HT1080 (cell line): ENCODE measurements around the gene LKAAEAR1.

DNA sequence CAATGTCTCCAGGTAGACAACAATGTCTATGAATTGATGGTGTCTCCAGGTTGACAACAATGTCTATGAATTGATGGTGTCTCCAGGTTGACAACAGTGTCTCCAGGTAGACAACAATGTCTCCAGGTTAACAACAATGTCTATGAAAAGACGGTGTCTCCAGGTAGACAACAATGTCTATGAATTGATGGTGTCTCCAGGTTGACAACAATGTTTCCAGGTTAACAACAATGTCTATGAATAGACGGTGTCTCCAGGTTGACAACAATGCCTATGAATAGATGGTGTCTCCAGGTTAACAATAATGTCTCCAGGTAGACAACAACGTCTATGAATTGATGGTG is 5.9 kb upstream of the HELZ2 start:
RAMPAGE:
- cytosol, long total RNA: no peak
- long total RNA: no peak
- nucleus, long total RNA: no peak

DNA sequence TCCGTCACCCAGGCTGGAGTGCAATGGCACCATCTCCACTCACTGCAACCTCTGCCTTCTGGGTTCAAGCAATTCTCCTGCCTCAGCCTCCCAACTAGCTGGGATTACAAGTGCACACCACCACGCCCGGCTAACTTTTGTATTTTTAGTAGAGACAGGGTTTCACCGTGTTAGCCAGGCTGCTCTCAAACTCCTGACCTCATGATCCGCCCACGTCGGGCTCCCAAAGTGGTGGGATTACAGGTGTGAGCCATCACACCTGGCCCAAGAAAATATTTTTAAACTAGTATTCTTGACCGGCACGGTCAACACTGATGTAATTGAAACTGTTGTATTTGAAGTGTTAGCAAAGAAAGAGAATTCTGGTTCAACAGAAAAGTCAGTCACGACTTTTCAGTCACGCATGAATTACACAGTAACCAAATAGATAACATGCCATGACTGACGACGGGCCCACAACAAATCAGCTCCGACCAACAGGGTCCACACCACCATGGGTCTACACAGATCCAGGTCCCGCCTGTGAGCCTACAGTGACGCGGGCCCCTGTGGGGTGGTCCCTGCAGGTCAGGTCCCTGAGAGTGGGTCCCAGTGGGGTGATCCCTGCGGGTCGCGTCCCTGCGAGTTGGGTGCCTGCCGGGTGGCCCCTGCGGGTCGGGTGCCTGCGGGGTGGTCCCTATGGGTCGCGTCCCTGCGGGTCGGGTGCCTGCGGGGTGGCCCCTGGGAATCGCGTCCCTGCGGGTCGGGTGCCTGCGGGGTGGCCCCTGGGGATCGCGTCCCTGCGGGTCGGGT is 1.1 kb downstream of the GMEB2 start:
RAMPAGE:
- cytosol, long total RNA: no peak
- long total RNA: no peak
- nucleus, long total RNA: no peak

DNA sequence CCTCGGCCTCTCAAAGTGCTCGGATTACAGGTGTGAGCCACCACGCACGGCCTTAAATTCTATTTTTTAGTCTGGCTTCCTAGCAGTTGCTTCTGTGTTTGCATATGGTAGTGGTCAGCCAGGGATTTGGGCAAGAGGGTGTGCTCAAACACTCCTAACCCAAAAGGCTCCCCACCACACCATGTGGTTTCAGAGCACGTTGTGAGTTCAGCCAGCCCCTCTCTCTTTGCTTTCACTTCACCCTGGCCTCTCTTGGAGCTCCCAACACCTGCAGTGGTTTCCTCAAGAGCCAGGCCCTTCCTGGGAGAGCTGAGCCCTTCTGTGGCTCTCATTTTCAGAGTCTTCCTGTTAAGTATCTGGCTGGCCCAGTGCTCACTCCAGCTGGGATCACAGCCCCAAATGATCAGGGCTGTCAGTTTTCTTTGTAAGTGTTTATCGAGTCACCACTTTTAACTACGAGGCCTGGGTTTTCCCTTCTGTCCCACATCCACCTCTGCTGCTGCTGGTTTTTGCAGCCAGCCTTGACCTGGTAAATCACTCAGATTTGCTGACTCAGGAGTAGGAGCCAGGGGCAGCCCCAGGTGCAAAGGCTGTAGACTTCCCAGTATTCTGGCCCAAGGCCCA is 8.1 kb upstream of the LIME1 start:
RAMPAGE:
- cytosol, long total RNA: no peak
- long total RNA: no peak
- nucleus, long total RNA: no peak

RAMPAGE:
- cytosol, long total RNA: no peak
- long total RNA: no peak
- nucleus, long total RNA: no peak
Measured at GRCh38 chr20:63734073-63734930, 2.2 kb upstream of the LIME1 start.

RAMPAGE:
- cytosol, long total RNA: no peak
- long total RNA: no peak
- nucleus, long total RNA: no peak
Measured at GRCh38 chr20:63739961-63740620, 515 bp downstream of the SLC2A4RG start.

RAMPAGE:
- cytosol, long total RNA: no peak
- long total RNA: no peak
- nucleus, long total RNA: no peak
Measured at GRCh38 chr20:63863321-63863744, 1.7 kb upstream of the TPD52L2 start.

DNA sequence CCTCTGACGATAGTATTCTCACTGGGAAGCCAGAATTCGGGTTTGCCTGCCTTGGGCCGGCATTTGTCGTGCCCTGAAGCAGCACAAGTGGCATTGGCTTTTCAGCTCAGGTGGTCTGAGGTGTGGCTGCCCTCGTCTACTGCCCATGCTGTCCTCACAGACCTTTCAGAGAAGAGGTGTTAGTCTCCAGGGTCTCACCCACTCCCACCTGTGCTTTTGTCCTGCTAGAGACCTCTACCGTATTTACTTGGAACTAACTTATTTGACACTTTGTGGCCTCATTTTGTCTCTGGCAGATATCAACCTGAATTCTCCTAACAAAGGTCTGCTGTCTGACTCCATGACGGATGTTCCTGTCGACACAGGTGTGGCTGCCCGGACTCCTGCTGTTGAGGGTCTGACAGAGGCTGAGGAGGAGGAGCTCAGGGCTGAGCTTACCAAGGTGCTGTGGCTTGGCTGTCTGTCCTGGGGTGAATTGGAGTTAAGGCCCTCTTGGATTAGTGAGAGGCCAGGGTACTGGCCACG is 4.0 kb downstream of the TPD52L2 start:
RAMPAGE:
- cytosol, long total RNA: no peak
- long total RNA: no peak
- nucleus, long total RNA: no peak

RAMPAGE:
- cytosol, long total RNA: no peak
- long total RNA: no peak
- nucleus, long total RNA: no peak
Measured at GRCh38 chr20:63890738-63891716, 3.9 kb upstream of the DNAJC5 start.

DNA sequence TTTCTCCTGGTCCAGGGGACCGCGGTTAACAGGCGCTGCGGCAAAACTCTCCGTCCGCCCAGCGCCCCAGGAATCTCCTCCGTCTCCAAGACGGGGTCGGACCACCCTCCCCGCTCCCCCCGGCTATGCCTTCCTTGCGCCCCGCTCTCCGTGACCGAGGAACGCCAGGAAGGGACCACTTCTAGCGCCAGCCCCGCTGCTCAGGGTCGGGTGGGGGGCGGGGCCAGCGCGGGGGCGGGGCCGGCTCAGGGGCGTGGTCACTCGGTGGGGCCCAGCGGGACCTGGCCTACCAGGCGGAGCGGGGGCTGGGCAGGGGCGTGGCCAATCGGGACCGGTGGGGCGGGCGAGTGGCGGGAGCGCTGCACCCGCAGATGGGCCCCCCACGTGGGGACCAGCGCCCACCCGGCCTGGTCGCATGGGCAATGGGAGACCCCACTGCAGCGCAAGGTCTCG is 17.8 kb downstream of the UCKL1 start:
RAMPAGE:
- cytosol, long total RNA: no peak
- long total RNA: no peak
- nucleus, long total RNA: no peak

GRCh38 chr20:63950917-63951419 is 5.2 kb downstream of the UCKL1 start:
RAMPAGE:
- cytosol, long total RNA: no peak
- long total RNA: no peak
- nucleus, long total RNA: no peak

RAMPAGE:
- cytosol, long total RNA: no peak
- long total RNA: no peak
- nucleus, long total RNA: no peak
Measured at GRCh38 chr20:64011051-64011617, 24.8 kb upstream of the C20orf204 start.

DNA sequence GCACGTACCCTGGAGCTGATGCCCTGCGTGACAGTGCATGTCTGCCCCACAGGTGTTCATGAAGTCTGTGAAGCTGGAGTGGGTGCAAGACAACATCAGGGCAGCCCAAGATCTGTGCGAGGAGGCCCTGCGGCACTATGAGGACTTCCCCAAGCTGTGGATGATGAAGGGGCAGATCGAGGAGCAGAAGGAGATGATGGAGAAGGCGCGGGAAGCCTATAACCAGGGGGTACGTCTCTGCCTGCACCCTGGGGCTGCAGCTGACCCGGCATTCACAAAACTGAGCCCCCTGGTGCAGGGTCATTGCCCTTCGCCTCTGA is 9.1 kb upstream of the C20orf204 start:
RAMPAGE:
- cytosol, long total RNA: no peak
- long total RNA: no peak
- nucleus, long total RNA: no peak

DNA sequence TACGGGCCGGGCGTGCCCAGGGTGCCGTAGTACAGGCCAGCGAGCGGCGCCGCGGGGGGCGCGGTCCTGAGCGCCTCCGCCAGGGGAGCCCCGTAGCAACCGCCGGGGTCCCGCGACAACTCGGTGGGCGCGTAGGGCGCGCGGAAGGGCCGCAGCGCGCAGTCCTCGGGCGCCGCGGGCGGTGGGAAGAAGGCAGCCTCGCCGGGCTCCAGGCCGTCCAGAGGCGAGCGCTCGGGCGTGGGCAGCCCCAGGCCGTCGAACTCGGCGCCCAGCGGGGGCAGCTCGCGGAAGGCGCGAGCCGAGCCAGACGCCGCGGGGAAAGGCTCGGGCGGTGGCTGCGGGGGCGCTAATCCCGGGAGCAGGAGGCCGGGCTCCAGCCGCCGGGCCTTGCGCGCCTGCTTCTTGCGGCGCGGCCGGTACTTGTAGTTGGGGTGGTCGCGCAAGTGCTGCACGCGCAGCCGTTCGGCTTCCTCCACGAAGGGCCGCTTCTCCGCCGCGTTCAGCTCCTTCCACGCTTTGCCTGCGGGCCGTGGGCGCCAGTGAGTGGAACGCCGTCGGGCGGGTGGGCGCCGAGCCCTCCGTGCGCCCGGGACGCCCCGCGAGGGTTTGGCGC is 890 bp downstream of the SOX18 start:
RAMPAGE:
- cytosol, long total RNA: no peak
- long total RNA: no peak
- nucleus, long total RNA: no peak

GRCh38 chr20:64053794-64054768 is 4.6 kb upstream of the SOX18 start:
RAMPAGE:
- cytosol, long total RNA: no peak
- long total RNA: no peak
- nucleus, long total RNA: no peak

DNA sequence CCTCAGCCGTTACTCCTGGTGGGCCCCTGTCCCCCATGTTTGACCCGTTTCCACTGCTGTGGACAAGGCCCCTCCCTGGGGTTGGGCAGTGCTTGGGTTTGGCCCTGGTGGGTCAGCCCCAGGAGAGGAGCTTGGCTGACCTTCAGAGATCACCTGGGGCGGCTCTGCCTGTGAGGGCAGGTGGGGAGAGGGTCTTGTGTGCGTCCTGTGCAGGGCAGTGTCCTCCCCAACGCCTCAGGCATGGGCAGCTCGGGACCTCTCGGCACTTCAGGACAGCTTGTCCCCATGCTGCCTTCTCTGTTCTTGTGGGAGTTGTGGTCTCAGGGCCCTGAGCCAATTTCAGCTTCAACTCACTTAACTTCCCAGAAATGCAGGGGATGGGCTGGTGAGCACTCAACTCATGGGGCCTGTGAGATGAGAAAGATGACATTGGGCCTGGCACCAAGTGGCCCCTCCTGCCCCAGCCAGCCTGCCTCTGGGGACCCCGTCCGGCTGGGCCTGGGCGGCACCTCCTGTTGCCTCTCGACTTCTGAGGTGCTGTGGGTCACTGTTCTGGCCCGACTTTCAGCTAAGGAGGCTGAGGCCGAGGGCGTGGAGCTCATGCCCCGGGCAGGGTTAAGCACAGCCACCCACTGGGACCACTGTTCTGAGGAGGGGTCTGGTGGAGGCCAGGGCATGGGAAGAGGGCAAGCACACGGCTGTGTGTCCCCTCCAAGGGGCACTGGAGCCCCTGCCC is 6.8 kb downstream of the RGS19 start:
RAMPAGE:
- cytosol, long total RNA: no peak
- long total RNA: no peak
- nucleus, long total RNA: no peak

RAMPAGE:
- cytosol, long total RNA: no peak
- long total RNA: no peak
- nucleus, long total RNA: no peak
Measured at GRCh38 chr20:64083220-64084462, at the start of gene LKAAEAR1. LKAAEAR1 (minus strand) TSS chr20:64084398.

DNA sequence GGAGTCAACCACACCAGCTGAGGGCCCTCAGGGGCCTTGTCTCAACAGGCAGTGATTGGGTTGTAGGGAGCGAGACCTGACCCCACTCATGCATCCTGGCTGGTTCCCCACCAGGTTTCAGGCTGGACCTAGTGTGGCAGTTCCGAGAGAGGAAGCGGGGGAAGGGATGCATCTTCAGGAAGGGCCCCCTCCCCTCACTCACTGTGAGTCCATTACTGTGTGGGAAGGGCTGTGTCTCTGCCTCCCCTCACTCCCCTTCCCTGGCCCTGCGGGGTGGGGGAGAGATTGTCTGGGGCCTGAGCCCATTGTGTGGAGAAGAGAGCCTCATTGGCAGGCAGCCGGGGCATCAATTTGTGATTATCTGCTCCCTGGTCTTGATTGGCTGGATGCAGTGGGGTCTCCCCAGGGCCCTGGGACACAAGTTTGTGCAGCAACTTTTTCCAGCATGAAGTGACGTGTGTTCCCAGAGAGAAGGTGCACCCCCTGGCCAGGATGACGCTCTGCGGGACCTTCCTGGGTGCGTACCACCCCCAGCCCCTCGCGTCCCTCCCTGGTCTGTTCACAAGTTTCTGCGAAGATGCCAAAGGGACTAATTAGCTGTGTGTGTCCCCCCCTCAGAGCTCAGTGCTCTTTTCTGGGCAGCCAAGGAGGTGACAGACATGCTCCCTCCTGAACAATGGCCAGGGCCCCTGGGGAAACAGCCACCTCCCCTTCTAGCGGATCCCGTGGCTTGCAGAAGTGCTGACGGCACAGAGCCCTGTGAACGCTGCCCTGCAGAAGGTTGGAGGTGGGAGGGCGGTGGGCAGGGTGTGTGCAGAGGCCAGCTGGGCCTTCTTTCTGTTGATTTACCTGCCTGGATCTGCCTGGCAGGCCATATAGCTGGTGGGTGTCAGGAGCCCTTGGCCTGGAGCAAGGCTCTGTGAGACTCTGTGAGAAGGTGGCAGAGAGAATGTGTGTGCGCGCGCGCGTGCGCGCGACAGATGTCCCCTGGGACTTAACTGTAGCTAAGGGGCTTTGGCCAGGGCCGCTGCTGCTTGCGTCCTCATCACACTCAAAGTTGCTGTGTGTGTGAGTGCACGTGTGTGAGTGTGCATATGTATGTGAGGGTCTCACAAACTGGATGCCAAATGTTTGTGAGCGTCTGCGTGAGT is 3.8 kb upstream of the MYT1 start:
RAMPAGE:
- cytosol, long total RNA: no peak
- long total RNA: no peak
- nucleus, long total RNA: no peak